HTERT-HM (cell line): ENCODE measurements around the gene PHOSPHO1.

- RRBS = no CpG with 5 or more reads among the region's 21 CpGs
These were observed 1.1 kb upstream of the HOXB5 start for GRCh38 chr17:48594598-48595127.

DNA sequence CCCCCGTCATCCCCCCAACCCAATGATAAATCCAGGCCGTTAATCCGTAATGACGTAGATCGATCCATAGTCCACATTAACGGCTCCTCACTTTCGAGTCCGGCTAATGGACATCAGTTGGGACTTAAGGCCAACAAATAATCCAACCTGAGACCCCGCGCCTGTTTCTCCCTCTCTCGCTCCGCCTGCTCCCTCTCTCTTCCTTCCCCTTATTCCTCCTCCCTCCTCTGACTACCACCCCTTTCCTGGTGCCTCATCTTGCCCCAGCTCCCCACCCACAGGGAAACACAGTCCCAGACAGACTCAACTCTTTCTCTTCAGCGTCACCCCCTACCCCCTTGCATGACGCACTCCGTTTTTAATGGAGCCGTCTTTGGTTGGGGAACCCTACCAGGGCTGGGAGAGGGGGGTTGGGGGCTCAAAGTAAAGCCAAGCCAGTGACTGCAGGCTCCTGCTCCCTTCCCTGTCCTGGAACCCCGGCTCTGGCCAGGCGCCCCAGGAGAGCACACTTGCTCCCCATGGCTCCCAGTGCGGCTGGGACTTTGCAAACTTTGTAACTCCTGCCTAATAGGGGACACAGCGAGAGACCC, 3.5 kb upstream of the HOXB5 start:
- RRBS = 36% methylated on average over 3 of the region's 20 CpGs

GRCh38 chr17:48609299-48610023, 1.4 kb downstream of the HOXB7 start:
- RRBS = no CpG with 5 or more reads among the region's 4 CpGs

- RRBS = no CpG with 5 or more reads among the region's 36 CpGs
These were observed 1.0 kb upstream of the HOXB7 start for GRCh38 chr17:48611637-48612452.

DNA sequence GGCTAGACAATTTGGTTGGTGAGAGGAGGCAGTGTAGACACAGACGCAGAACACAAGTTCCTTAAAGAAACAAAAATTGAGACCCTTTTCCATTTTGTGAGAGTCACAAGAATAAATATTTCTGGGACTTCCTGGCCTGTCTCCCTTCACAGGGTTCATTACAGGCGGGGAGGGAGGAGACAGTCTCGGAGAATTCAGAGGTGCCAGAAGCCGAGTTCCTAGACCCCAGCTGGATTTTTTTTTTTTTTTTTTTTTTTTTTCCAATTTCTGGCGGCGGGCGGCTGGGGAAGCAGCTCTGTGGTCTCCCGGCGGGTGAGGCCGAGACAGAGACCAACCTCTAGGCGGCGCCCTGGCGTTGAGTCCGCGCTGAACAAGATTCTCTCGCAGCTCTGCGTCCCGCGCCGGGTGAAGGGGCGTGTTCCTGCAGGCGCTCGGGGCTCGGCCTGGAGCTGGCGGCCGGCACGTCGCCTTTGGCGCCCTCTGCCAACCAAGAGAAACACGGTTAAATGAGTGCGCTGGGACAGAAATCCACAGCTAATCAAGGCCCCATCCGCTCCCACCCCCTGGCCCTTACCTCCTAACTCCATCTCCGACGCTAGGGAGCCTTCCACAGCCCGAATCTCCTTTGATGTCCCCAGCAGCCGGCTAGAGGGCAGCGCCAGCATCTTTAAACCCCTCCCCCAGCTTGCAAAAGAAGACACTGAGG, 10.3 kb upstream of the HOXB9 start:
- RRBS = 4% methylated on average over 14 of the region's 37 CpGs

DNA sequence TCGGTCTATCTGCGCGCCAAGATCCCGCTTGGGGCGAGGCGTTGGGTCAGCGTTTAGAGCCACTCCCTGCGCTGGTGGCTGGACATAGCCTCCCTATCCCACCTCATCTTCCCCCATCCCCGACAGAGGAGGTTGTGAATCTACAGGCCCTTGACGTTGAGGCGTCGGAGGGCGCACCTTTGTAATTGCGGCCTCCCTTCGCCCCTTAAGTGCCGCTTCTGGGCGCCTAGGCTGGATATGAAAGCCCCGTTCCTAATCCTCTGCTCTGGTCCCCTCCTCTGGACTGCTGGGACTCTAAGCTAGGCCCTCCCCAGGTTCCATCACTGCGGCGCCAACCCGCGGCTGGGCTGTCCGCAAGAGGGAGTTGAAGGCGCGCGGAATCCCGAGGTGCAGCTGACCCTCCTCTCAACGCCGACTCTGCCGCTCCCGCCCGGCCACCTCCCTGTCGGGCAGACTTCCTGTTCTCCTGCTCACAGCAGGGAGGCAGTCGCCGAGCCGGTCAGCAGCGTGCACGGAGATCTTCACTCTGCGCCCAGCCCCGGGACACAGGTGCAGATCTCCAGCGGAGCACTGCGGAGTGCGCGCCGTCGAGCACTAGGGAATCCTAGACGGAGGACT, 16.1 kb upstream of the HOXB9 start:
- RRBS = 6% methylated on average over 9 of the region's 47 CpGs

GRCh38 chr17:48647092-48647817, 21.1 kb upstream of the HOXB9 start:
- RRBS = 3% methylated on average over 8 of the region's 29 CpGs

DNA sequence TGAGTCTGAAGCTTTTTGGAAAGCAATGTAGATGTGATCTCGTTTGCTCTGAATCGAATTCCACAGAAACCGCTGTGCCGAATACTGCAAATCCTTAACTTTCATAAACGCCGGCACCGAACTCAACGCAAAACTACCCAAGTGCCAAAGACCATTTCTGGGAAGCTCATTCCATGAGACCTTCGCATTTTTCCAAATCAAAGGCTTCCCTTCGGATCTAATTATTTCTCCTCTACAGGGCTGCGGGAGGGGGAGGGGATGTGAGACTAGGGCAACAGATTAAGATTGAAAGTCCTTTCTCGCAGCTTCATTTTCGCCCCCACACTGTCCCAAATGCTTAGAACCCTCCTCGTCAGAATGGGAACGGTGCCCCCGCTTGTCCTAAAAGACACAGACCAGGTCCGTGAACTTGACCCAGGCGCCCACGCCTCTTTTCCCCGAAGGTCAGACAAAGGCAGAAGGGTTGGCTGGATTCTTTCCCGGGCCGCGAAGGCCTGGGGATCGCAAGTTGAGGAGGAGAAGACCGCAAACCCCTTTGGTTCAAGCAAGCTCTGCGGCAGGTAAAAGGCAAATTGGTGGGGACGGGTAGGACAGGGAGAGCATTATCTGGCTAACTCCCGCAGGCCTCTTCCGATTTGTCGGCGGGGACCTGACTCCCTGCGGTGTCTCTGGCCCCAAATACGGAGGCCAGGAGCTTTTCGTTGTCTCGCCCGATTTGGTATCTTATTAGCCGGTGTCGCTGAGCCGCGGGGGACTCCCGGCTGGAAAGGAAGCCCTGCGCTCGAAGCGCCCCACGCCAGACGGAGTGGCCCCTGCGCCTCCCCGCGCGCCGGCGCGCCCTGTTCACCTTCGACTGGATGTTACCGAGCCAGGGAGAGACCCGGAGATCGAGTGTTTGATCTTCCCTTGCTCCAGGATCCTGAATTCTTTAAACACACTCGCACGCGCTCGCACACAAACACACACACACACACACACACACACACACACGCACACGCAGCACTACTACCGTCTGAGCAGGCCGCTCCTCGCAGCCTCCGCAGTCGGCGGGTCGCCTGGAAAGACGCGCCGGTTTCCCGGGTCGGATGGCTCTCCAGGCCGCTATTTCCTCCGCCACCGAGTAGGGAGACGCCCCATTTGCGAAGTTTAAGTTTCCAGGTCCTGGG, 3.7 kb downstream of the PRAC1 start:
- RRBS = 29% methylated on average over 15 of the region's 80 CpGs

- RRBS = no CpG with 5 or more reads among the region's 5 CpGs
These were observed 1.5 kb downstream of the PRAC1 start for GRCh38 chr17:48720527-48721475.

DNA sequence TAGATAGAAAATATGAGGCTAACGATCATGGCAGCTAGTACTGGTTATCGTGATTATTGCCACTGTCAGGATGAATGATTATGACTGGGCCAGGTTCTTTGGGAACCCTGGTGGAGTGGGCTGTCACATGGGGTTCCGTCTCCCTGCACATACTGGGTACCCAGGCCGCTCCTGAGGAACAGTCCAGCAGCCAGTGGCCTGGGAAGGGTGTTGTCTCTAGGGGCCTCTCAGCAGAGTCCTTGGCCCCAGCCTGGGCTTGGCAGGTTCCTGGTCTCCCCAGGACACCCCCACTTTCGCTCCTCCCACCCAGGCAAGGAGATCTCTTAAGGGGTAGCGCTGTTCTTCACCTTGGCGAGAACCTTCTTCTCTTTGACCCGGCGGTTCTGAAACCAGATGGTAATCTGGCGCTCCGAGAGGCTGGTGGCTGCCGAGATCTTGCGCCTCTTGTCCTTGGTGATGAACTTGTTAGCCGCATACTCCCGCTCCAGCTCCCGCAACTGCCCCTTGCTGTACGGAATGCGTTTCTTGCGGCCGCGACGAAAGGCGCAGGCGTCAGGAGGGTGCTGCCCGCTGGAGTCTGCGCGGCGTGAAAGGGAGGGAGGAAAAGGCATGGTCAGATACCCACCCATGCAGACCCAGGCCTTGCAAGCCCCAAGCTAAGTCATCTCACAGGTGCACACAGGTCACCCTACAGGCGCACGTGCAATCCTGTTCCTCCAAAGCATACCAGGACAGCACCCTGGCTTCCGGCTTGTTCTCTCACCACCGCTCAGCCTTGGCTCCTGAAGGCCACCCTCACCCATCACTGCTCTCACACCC, 1.9 kb downstream of the HOXB13 start:
- RRBS = no CpG with 5 or more reads among the region's 32 CpGs

GRCh38 chr17:48760371-48760876, 31.9 kb upstream of the HOXB13 start:
- RRBS = no CpG with 5 or more reads among the region's 4 CpGs

DNA sequence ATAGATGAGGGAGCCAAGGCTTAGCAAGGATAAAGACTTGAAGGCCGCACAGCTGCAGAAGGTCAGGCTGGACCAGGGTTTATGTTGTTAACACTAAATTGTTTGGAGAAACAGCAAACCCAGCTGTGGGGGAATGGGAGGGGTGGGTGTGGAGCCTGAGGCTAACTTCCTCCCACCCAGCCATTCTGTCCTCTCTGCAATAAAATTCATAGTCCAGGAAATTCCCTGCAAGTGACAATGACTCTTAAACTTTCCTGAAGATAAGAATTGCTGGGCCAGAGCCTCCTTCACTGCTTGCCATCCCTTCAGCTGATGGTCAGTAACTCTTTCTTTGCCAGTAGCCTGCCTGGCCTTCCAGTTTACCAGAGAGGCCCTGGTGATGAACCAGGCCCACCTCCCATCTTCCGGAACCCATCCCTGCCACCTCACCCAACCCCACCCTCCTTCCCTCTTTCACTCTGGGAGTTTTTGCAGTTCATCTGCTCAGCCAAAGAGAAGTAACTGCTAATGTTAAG, 19.3 kb upstream of the ATP5MC1 start:
- RRBS = no CpG with 5 or more reads among the region's 2 CpGs

GRCh38 chr17:48994782-48995933, 2.0 kb upstream of the IGF2BP1 start:
- RRBS = 3% methylated on average over 16 of the region's 43 CpGs

DNA sequence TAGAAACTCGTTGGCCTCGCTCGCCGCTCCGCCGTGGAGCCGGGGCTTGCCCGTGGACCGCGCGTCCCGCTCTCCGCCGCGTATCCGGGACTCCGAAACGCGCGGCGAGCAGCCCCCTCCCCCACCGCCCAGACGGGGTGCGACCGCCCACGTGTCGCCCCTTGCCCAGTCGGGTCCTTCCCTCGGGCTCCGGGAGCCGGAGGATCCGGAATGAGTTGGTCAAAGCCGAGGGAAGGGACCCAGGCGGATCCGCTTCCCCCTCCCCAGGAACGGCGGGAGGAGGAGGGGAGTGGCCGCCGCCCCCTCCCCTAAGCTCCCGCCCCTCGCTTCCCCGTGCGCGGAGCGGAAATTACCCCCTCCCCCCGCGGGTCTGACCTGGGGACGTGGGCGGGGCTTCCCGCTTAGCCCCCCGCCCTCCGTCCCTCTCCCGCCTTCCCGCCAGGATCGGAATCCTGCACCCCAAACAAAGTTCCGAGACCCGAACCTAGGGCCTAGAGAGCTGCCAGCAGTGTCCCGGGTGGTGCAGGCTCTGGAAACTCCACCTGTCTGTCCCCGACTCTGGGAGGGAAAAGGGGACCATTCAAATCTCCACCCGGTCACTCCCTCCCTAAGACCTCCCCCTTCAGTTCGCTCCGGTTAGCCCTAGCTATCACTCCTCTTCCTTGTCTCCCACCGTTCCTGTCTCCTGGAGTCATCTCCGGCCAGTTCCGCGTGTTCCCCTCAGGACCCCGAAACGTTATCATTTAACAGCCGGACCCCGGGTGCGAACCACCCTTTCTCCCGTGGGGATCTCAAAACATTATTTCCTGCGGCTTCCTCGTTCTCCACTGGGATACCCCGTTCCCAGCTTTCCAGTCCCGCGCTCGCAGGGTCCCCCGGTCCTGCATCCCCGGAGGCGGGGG, 1.0 kb upstream of the IGF2BP1 start:
- RRBS = 3% methylated on average over 37 of the region's 81 CpGs

GRCh38 chr17:48997694-48998157, 541 bp downstream of the IGF2BP1 start:
- RRBS = 22% methylated on average over 12 of the region's 40 CpGs

GRCh38 chr17:49014278-49015037, 17.3 kb downstream of the IGF2BP1 start:
- RRBS = 100% methylated on average over 3 of the region's 40 CpGs

DNA sequence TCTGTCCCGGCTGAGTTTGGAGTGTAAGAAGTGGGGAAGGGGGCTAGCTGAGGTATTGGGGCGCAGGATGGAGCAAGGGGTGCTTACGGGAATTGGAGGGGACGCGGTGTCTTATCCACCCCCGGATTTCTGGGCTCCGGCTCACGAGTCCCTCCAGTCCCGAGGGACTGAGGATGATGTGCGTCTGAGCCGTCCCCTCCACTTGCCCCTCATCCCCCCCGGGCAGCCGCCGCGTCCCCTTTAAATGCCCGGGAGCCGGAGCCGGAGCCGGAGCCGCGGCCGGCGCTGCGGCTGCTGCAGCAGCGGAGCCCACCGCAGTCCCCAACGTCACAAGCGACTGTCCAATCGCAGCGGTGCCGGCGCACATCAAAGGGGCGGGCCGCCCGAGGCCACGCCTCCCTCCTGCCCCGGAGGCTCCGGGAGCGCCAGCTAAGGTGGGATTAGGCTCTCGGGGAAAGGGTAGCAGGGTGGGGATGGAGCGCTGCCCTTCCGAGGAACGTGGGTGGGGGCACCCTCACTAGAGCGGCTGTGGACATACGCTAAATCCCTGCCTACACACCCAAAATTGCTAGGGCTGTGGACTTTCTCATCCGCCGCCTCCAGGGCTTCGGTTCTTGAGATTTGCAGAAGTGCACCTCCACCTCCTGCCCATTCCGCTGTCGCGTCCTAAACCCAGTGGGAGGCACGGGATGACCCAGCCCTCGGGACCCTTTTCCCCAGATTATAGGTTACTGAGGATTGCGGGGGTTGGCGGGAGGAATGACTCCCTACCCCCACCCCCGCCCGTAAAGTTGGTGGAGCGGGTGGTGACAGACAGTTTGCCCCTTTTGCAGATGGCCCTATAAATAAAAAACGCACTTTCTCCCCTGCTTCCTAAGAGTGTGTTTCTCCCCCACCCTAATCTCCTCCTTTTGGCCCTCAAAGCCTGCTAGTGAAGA, at the start of gene PHOSPHO1:
TSS of gene PHOSPHO1 (minus strand) at position 298 of the 938 bp plus-strand sequence.
- RRBS = 2% methylated on average over 25 of the region's 59 CpGs

DNA sequence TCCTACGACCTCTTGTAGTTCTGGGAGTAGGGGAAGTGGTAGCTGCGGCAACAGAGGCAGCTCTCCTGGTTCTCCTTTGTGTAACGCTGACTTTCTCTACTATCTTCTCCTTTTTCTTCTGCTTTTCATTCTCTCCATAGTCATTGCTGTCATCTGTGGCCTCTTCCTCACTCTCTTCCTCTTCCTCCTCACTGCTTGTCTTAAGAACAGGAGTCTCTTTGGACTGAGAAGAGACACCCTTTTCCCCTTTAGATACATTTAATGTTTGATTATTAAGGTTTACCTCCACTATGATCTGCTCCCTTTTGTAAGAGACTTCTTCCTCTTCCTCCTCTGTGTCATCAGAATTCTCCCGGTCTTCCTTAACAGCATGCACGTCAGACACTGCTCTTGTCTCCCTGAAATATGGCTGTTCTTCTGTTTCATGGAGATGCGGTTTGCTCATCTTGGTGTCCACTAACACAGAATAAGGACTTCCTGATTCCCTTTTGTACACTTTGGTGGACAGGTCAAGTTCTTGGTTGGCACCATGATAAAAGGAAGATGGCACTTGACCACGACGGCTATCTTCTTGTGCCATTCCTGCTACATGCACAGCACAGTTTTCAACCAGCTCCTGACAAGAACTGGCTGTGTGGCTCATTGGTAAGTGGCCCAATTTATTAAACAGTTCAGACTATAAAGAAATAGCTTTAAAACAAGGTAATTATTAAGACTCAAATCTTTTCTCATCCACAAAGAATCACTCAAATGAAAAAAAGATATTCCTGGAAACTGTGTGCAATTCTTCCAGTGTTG, 44.8 kb downstream of the ZNF652 start:
- RRBS = no CpG with 5 or more reads among the region's 8 CpGs

- RRBS = no CpG with 5 or more reads among the region's 5 CpGs
These were observed 1.6 kb downstream of the ZNF652 start for GRCh38 chr17:49360426-49360827.

GRCh38 chr17:49369737-49370261, 7.7 kb upstream of the ZNF652 start:
- RRBS = no CpG with 5 or more reads among the region's 2 CpGs